ENCODE results near the genes TBC1D9B and GFPT2.

DNA sequence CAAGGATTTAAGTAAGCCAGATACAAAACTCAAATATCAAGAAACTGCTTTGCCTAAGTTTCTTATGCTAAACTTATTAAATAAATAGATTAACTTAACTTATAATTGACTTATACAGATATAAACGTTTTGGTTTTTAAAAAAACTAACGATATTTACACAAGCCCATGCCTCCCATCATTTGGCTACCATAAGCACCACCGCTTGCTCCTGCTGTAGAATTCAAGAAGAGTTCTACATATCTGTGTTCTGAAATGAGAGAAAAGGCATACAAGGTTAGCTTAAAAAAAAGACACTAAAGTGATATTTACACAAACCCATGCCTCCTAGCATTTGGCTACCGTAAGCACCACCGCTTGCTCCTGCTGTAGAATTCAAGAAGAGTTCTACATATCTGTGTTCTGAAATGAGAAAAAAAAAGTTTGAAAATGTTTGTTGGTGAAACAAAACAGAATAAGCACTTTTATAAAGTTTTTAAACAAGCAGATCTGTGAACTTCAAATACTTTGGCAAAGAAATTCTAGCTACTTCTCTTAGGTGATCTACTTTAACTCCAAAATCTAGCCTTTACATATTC is 6.7 kb downstream of the HNRNPH1 start:
- RAMPAGE, long total RNA: no peak
- RRBS, 2 experiments: no CpG with 5 or more reads among the region's 5 CpGs
CAGE:
- cytosol, long polyA minus RNA: no peak
- cytosol, long polyA plus RNA: no peak
- long polyA plus RNA: no peak
- nucleolus, long total RNA: no peak
- nucleus, long polyA plus RNA: start-site peak on the minus strand centred at position 191 of the sequence, 52 bp wide, 296 and 328 reads in 2 replicates; start-site peak on the minus strand centred at position 343 of the sequence, 51 bp wide, 582 and 404 reads in 2 replicates
- nucleus, long total RNA: no peak

DNA sequence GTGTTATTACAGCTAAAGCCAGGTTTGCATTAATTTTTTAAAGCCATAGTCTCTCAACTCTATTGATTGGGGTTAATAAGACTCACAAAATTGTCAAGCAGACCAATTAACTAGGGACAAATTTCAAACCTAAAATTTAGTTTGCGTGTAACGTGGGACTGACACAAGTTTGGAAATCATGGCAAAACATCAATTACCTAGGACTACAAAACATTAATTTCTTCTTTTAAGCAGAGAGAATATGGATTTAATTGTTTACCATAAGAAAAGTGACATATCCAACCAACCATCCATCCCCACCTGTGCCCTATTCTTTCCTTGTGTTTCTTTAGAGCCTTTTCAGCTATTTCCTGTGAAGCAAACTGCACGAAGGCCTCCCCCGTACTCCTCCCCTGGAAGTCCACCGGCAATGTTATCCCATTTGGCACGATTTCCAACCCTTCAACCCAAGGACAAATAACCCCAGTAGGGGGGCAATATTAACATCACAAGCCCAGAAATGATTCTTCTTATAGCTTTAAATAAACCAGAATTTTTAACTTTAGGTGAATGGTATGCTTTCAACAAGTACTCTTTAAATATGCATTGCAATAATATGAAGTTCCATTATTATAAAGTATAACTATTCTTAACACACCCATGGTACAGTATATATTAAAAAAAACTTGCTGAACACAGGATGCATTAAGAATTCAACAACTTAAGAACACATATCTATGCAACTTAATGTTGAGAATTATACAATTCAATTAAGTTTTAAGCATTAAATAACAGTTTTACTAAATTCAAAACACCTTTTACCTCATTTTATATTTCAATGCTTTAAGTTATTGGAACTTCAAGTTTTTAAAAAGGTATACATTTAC is 4.3 kb downstream of the HNRNPH1 start:
- RAMPAGE, long total RNA: no peak
- RRBS, 2 experiments: no CpG with 5 or more reads among the region's 6 CpGs
CAGE:
- cytosol, long polyA minus RNA: no peak
- cytosol, long polyA plus RNA: no peak
- long polyA plus RNA: no peak
- nucleolus, long total RNA: no peak
- nucleus, long polyA plus RNA: no peak
- nucleus, long total RNA: no peak

DNA sequence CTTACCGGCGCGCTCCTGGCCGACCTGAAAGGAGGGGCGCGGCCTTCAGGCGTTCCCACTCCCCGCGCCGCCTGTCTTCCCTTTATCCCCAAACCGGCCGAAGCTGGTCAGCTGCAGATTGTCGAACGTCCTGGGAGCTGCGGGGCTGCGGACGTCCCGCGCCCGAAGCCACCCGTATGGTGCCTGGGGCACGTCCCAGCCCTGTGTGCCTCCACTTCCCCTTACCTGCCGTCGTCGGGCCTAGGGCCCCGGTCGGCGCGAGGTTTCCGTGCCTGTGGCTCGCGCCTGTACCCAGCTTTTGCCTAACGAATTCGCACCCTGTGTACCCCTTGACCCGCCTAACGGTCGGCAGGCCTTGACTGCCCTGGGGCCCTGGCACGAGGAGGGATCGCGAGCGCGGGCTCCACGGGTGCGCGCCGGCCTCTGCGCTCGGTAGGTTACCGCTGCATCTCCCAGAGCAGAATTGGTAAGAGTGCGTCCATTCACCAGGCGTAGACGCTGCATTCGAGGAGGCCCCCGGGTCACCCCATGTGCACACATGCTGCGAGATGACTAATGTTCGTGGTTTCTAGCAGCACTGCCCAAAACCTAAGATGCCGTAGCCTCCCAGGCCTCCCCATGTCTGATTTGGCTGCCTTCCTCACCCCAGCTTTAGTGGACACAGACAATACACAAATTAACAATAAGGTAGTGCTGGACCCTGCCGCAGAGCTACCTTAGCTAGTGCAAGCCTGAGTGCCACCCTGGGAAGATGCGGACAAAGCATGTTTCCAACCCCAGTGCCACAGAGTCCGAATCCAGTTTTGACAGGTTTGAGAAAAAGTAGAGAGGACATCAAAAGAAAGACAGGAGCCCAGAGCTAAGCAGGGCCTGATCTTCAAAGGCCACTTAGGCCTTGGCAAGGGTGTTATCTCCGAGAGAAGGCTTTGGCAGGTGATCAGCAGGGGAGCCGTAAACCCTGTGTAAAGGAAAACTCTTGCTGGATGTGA is 915 bp upstream of the HNRNPH1 start:
- RAMPAGE, long total RNA: no peak
- RRBS, 2 experiments: 3 to 10% methylated on average over 17 to 25 of the region's 62 CpGs
CAGE:
- cytosol, long polyA minus RNA: no peak
- cytosol, long polyA plus RNA: no peak
- long polyA plus RNA: no peak
- nucleolus, long total RNA: no peak
- nucleus, long polyA plus RNA: no peak
- nucleus, long total RNA: no peak

DNA sequence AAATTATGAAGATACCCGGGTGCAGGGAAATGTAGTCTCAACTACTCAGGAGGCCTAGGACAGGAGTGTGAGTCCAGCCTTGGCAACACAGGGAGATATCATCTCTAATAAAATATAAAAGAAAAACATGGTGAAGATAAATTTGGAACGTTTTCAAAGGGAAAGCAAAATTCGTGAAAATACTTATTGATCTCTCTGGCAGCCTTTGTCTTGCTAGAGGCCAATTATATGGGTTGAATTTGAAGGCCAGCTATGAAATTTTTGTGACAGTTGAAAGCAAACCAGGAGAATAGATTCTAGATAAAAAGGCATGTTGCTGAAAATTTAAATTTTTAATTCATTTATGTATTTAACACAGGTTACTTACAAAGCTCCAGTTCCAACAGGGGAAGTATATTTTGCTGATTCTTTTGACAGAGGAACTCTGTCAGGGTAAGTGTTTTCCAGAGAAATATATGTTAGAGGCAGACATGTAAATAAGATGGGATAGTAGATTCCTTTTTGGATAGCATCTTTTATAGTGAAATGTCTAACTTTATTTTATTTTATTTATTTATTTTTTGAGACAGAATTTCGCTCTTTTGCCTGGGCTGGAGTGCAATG is 7.2 kb downstream of the CANX start:
- RAMPAGE, long total RNA: no peak
- RRBS, 2 experiments: no CpG with 5 or more reads among the region's 4 CpGs
CAGE:
- cytosol, long polyA minus RNA: no peak
- cytosol, long polyA plus RNA: no peak
- long polyA plus RNA: no peak
- nucleolus, long total RNA: start-site peak on the plus strand centred at position 410 of the sequence, 52 bp wide, 160 reads
- nucleus, long polyA plus RNA: no peak
- nucleus, long total RNA: no peak

- RAMPAGE, long total RNA: no peak
- RRBS, 2 experiments: no CpG with 5 or more reads among the region's 13 CpGs
CAGE:
- cytosol, long polyA minus RNA: no peak
- cytosol, long polyA plus RNA: no peak
- long polyA plus RNA: no peak
- nucleolus, long total RNA: no peak
- nucleus, long polyA plus RNA: no peak
- nucleus, long total RNA: no peak
Measured at GRCh38 chr5:179761694-179763007, 29.5 kb downstream of the MAML1 start.

DNA sequence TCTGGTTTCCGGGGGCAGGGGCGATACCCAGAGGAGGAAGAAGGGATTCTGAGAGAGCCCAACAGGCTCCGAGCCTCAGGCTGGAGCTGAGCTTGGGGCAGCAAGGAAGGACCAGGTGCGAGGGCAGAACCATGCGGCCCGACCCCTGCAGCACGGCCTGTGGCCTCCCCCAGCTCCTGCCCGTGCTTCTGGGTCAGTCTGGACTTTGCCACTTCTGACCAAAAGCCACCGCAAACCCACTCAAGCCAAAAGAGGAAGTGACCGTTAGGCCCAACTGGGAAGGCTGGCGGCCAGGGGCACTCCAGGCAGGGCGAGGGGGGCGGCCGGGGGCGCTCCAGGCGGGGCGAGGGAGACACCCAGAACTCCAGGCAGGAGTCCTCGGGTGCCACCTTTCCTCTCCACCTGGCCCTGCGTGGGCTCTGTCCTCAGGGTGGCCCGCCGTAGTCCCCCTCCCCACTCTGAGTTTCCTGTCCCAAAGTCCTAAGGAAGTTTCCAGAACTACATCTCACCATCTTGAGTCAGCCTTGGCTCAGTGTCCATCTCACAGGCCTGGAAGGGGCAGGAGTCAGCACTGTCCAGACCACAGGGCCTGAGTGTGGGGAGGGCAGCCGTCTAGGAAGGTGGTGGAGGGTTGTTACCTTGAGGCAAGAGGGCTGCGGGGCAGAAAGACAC is 986 bp upstream of the LTC4S start:
- RAMPAGE, long total RNA: no peak
- RRBS, 2 experiments: 60 to 99% methylated on average over 1 of the region's 23 CpGs
CAGE:
- cytosol, long polyA minus RNA: no peak
- cytosol, long polyA plus RNA: no peak
- long polyA plus RNA: no peak
- nucleolus, long total RNA: no peak
- nucleus, long polyA plus RNA: no peak
- nucleus, long total RNA: no peak

DNA sequence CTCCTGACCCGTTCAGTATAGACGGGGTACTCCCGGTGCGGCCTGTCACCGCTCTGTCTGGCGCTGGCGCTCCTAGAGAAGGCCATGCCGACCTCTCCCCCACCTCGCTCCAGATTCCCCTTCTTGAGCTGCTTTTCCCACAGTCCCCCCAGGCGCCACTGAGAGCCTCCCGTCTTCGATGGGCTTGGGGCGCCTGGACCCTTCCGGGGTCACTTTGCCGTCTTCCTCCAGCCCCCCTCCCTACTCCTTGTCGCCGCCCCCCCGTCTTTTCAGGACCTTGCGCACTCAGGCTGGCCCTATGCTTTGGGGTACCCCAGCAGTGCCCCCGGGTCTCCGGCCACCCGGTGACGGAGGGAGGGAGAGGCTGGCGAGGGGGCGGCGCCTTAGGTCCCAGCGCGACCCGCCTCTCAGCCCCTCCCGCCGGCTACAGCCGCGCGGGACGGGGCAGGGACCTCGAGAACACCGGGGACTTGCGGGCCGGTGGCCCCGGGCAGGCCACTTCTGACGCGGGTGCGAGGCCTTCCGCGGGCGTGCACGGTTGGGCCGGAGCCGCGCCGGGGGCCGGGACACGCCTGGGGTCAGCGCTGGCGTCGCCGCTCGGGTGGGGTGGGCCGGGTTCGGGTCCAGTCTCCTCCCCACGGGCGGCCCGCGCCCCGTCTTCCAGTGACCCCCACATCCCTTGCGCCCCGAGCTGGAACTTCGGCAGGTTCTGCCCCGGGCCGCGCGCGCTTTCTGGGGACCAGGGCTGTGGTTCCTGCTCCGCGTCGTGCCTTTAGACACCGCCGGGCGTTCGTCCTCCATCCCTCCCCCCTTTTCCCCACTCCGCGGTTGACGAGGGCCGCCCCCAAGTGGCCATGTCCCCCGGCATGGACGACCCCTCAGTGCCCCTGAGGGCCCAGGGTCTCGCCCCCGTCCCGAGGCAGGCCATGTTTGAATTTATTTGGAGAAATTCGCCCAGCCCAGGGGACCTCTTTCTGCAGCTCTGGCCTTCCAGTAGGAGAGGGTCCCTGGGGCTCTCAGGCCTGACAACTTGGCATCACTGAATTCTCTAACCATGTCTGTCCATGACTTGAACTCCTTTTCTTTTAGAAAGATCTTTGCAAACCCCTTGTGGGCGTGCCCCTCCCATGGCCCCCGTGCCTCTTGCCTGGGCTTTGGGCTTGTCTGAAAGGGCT is 3.8 kb upstream of the SQSTM1 start:
- RAMPAGE, long total RNA: no peak
- RRBS, 2 experiments: 4 to 8% methylated on average over 47 to 53 of the region's 92 CpGs
CAGE:
- cytosol, long polyA minus RNA: no peak
- cytosol, long polyA plus RNA: no peak
- long polyA plus RNA: no peak
- nucleolus, long total RNA: no peak
- nucleus, long polyA plus RNA: no peak
- nucleus, long total RNA: no peak

DNA sequence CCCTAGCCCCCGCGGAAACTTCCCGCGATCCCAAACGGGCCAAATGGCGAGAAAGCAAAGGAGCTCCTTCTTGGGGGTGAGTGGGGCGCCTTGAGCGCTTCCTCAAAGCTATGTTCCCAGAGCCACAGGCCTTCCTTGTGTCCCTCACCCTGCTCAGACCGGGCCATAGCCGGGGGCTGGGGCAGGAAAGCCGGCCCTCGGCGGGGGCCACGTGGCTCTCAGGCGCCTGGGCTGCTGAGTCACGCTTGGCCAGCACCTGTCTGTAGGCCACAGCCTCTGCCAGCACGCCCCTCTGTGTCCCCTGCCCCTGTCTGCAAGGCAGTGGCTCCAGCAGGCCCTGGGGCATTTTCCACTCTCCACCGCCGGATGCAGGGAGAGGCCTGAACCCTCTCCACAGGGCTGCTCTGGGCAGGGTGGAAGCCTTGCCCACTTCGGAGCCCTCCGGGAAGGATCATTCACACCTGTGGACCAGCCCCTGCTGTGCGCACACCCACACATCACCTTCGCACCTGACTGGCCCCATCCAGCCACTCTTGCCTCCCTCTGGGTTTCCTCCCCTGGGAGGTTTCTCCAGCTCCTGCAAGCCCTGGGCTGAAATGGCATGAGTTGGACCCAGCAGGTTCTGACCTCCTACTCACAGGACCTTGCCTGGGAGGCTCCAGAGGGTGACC is 1.2 kb upstream of the SQSTM1 start:
- RAMPAGE, long total RNA: no peak
- RRBS, 2 experiments: 24 to 36% methylated on average over 3 of the region's 23 CpGs
CAGE:
- cytosol, long polyA minus RNA: no peak
- cytosol, long polyA plus RNA: no peak
- long polyA plus RNA: no peak
- nucleolus, long total RNA: no peak
- nucleus, long polyA plus RNA: no peak
- nucleus, long total RNA: no peak

DNA sequence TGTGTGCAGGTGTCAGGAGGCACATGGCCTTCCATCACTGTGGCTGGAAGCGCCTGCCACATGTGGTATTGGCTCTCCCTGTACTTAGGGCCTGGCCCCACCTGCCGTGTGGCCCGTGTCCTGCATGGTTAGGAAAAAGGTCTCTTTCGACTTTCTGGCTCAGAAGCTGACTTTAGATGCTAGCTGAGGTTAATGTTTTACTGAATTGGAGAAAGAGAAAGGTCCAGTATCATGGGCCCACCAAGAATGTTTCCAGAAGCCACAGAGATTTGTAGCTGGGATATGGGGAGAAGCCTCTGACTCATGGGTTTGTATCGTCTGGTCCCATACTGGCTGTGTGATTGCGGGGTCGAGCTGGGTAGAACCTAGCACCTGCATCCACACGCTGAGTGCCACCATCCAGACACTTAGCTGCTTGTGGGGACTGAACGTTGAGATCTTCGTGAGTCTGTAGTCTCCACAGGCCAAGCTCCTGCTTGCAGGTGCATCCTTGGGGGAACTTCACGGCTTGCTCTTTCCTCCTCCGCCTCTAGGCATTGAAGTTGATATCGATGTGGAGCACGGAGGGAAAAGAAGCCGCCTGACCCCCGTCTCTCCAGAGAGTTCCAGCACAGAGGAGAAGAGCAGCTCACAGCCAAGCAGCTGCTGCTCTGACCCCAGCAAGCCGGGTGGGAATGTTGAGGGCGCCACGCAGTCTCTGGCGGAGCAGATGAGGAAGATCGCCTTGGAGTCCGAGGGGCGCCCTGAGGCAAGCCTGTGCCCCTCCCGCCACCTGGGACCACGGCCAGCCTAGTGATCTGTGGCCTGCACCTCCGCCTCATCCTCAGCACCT is 12.0 kb downstream of the SQSTM1 start:
- RAMPAGE, long total RNA: no peak
- RRBS, 2 experiments: no CpG with 5 or more reads among the region's 26 CpGs
CAGE:
- cytosol, long polyA minus RNA: no peak
- cytosol, long polyA plus RNA: no peak
- long polyA plus RNA: no peak
- nucleolus, long total RNA: no peak
- nucleus, long polyA plus RNA: no peak
- nucleus, long total RNA: no peak

- RAMPAGE, long total RNA: no peak
- RRBS, 2 experiments: no CpG with 5 or more reads among the region's 7 CpGs
CAGE:
- cytosol, long polyA minus RNA: no peak
- cytosol, long polyA plus RNA: no peak
- long polyA plus RNA: no peak
- nucleolus, long total RNA: no peak
- nucleus, long polyA plus RNA: no peak
- nucleus, long total RNA: no peak
Measured at GRCh38 chr5:179852238-179852573, 6.4 kb downstream of the MRNIP start.

GRCh38 chr5:179907114-179908334 is at the start of gene TBC1D9B:
TBC1D9B (minus strand) TSS chr5:179907897.
- RAMPAGE, long total RNA: start-site peak on the minus strand at chr5:179907844-179907880, 126 and 420 reads in 2 replicates
- RRBS, 2 experiments: 1 to 2% methylated on average over 93 of the region's 142 CpGs
CAGE:
- cytosol, long polyA minus RNA: start-site peak on the minus strand at chr5:179907838-179907856, 36 reads
- cytosol, long polyA plus RNA: start-site peak on the minus strand at chr5:179907844-179907899, 31 and 184 reads in 2 replicates
- long polyA plus RNA: start-site peak on the minus strand at chr5:179907819-179907868, 43 and 42 reads in 2 replicates
- nucleolus, long total RNA: no peak
- nucleus, long polyA plus RNA: start-site peak on the minus strand at chr5:179907833-179907904, 202 and 354 reads in 2 replicates
- nucleus, long total RNA: no peak

- RAMPAGE, long total RNA: no peak
- RRBS, 2 experiments: no CpG with 5 or more reads among the region's 14 CpGs
CAGE:
- cytosol, long polyA minus RNA: no peak
- cytosol, long polyA plus RNA: no peak
- long polyA plus RNA: no peak
- nucleolus, long total RNA: no peak
- nucleus, long polyA plus RNA: no peak
- nucleus, long total RNA: no peak
Measured at GRCh38 chr5:179956306-179957004, 48.8 kb upstream of the TBC1D9B start.

DNA sequence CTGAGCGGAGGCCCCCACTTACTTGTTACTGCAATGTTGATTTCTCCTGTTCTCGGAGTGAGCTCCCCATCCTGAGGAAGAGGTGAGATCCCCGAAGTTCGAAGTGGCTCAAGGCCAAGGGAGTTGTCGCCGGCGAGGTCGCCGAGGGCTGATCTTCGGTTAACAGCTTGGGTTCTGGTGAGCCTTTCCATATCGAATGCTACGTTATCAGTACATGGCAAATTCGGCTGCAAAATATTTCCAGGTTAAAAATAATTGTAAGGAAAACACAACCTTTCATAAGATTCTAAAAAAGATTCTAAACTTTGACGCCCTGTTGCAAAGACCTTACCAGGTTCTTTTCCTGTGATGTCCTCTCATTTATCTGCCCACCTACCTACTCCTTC is 59.1 kb upstream of the TBC1D9B start:
- RAMPAGE, long total RNA: no peak
- RRBS, 2 experiments: no CpG with 5 or more reads among the region's 14 CpGs
CAGE:
- cytosol, long polyA minus RNA: no peak
- cytosol, long polyA plus RNA: no peak
- long polyA plus RNA: no peak
- nucleolus, long total RNA: no peak
- nucleus, long polyA plus RNA: no peak
- nucleus, long total RNA: no peak

DNA sequence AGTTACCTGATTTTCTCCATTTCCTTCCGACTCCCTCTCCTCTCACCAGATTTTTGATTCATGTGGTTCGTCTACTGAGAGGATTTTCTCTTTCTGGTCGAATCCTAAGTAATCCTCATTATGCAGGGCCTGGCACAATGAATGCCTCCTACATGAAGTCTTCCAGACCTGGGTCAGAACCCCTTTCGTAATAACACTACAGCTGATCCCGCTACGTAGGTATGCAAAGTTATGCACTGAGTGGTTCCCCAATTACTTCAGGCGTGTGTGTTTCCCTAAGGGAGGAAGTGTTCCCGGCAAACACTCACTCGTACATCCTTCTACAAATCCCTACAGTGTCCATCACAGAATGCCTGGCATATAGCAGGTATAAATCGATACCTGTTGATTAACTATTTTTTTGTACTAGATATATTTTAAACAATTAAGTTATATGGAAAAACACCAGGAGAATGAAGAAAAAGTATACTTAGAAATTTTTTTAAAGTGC is 43.1 kb downstream of the RNF130 start:
- RAMPAGE, long total RNA: no peak
- RRBS, 2 experiments: no CpG with 5 or more reads among the region's 10 CpGs
CAGE:
- cytosol, long polyA minus RNA: no peak
- cytosol, long polyA plus RNA: no peak
- long polyA plus RNA: no peak
- nucleolus, long total RNA: no peak
- nucleus, long polyA plus RNA: no peak
- nucleus, long total RNA: no peak

DNA sequence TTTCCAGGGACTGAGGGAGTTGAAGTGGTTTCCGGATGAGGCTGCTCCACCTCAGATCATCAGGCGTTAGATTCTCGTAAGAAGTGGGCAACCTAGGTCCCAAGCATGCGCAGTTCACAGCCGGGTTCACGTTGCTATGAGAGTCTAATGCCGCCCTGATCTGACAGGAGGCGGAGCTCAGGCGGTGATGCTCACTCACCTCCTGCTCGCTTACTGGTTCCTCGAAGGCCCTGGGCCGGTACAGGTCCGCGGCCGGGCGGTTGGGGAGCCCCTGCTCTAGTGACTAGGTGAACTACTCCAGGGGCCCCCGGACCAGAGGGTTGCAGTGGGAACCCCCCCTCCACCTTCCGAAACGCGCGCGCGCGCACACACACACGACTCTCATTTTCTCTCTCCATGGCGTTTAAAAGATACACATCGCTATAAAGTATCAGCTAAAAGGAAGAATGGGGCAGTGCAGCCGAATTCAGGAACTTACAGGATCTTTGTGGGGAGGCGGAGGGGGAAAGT is 1.1 kb upstream of the RNF130 start:
- RAMPAGE, long total RNA: no peak
- RRBS, 2 experiments: 85 to 93% methylated on average over 7 to 12 of the region's 29 CpGs
CAGE:
- cytosol, long polyA minus RNA: no peak
- cytosol, long polyA plus RNA: no peak
- long polyA plus RNA: no peak
- nucleolus, long total RNA: no peak
- nucleus, long polyA plus RNA: no peak
- nucleus, long total RNA: no peak

DNA sequence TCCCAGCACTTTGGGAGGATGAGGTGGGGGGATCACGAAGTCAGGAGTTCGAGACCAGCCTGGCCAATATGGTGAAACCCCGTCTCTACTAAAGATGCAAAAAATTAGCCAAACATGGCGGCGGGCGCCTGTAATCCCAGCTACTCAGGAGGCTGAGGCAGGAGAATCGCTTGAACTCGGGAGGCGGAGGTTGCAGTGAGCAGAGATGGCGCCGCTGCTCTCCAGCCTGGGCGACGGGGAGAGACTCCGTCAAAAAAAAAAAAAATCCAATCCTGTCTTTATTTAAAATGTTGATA is 18.2 kb upstream of the RNF130 start:
- RAMPAGE, long total RNA: no peak
- RRBS, 2 experiments: no CpG with 5 or more reads among the region's 14 CpGs
CAGE:
- cytosol, long polyA minus RNA: no peak
- cytosol, long polyA plus RNA: no peak
- long polyA plus RNA: no peak
- nucleolus, long total RNA: no peak
- nucleus, long polyA plus RNA: no peak
- nucleus, long total RNA: no peak

- RAMPAGE, long total RNA: no peak
- RRBS, 2 experiments: no CpG with 5 or more reads among the region's 19 CpGs
CAGE:
- cytosol, long polyA minus RNA: no peak
- cytosol, long polyA plus RNA: no peak
- long polyA plus RNA: no peak
- nucleolus, long total RNA: no peak
- nucleus, long polyA plus RNA: no peak
- nucleus, long total RNA: no peak
Measured at GRCh38 chr5:180240678-180241470, 31.9 kb upstream of the RASGEF1C start.

- RAMPAGE, long total RNA: no peak
- RRBS, 2 experiments: 3 to 19% methylated on average over 26 to 34 of the region's 100 CpGs
CAGE:
- cytosol, long polyA minus RNA: no peak
- cytosol, long polyA plus RNA: no peak
- long polyA plus RNA: no peak
- nucleolus, long total RNA: no peak
- nucleus, long polyA plus RNA: no peak
- nucleus, long total RNA: no peak
Measured at GRCh38 chr5:180353152-180354057, at the start of gene GFPT2. GFPT2 (minus strand) TSS chr5:180353336.

GRCh38 chr5:180500409-180501857 is 6.8 kb downstream of the CNOT6 start:
- RAMPAGE, long total RNA: no peak
- RRBS, 2 experiments: no CpG with 5 or more reads among the region's 12 CpGs
CAGE:
- cytosol, long polyA minus RNA: no peak
- cytosol, long polyA plus RNA: no peak
- long polyA plus RNA: no peak
- nucleolus, long total RNA: no peak
- nucleus, long polyA plus RNA: no peak
- nucleus, long total RNA: no peak